Diencephalon (tissue), 2 donors: ENCODE measurements around a stretch of chr12.

GRCh38 chr12:32486227-32486592 is 86.9 kb downstream of the FGD4 start:
- RAMPAGE, long total RNA, result no peak

DNA sequence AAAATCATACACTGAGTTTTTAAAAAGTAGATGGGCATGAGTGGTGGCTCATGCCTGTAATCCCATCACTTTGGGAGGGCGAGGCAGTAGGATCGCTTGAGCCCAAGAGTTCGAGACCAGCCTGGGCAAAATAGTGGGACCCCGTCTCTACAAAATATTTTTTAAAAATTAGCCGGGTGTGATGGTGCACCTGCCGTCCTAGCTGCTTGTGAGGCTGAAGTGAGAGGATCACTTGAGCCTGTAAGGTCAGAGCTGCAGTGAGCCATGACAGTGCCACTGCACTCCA is 128.8 kb upstream of the DNM1L start:
- RAMPAGE, long total RNA, result no peak

DNA sequence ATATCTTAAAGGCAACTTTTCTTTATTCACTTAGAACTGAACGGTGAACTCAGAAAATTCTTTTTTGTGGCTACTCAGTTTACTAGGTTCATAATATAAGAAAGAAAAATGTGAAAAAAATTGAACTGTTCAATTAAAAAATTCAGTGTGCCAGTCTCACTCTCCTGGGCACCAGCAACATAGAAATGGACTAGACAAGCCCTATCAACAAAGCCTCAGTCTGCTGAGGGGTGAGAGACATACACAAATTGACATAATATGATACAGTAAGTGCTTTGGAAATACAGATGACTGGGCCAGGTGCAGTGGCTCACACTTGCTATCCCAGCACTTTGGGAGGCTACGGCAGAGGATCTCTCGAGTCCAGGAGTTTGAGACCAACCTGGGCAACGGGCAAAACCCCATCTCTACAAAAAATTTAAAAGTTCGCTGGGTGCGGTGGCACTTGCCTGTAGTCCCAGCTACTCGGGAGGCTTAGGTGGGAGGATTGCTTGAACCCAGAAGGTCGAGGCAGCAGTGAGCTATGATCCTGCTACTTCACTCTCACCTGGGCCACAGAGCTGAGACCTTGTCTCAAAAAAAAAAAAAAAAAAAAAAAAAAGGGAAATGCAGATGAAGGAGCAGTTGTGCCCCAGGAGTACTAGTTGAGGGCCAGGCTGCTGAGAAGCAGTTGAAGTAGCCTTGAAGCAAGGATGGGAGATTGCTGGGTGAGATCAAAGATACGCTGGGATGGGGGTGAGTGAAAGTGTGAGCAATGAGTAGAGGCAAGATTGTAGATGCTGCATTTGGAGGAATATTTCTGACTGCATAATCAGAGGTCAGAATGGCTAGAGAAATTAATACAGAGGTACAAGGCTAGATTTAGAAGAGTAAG is 93.6 kb upstream of the DNM1L start:
- RAMPAGE, long total RNA, result no peak

- RAMPAGE, long total RNA, result no peak
These were observed 92.8 kb upstream of the DNM1L start for GRCh38 chr12:32586191-32586782.

- RAMPAGE, long total RNA, result no peak
These were observed 33.5 kb upstream of the ALG10 start for GRCh38 chr12:33988777-33989130.

DNA sequence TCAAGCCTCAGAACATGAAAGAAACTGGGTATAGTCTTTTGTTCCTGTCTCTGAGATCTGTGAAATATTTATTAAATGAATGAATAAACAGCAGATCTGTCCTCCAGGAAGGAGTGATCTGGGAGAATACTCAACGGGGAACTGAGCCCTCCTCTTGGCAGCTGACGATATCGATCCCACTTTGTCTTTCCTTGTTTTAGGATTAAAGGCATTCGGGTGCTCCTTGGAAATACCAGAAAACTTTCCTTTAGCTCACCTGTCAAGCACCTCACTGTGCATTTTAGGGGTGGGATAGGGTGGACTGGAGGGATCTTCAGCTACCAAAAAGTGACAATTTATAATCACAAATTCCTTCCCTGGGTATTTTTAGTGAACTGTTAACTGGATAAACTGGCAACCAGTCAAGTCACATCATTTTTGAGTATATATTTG is 591 bp downstream of the ALG10 start:
- RAMPAGE, long total RNA, result no peak

GRCh38 chr12:34348074-34348609 is 325.8 kb downstream of the ALG10 start:
- RAMPAGE, long total RNA, result no peak

DNA sequence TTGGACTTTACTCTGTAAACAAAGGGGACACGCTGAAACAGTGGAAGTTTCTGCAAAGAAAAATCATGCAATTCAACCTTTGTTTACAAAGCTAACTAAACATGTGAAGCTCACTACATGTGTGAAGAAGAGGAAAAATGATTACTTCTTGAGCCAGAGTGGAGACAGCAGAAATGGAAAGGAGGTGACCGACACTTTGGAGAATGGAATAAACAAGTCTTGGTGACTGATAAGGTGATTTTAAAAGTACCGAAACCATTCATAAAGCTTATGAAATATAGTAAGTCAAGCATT is 13.1 kb downstream of the CPNE8 start:
- RAMPAGE, long total RNA, result no peak

GRCh38 chr12:38892591-38892857 is 12.9 kb downstream of the CPNE8 start:
- RAMPAGE, long total RNA, result no peak

- RAMPAGE, long total RNA, result no peak
These were observed 115.4 kb downstream of the KIF21A start for GRCh38 chr12:39327569-39327910.

GRCh38 chr12:39628764-39629251 is 2.8 kb downstream of the C12orf40 start:
- RAMPAGE, long total RNA, result no peak

DNA sequence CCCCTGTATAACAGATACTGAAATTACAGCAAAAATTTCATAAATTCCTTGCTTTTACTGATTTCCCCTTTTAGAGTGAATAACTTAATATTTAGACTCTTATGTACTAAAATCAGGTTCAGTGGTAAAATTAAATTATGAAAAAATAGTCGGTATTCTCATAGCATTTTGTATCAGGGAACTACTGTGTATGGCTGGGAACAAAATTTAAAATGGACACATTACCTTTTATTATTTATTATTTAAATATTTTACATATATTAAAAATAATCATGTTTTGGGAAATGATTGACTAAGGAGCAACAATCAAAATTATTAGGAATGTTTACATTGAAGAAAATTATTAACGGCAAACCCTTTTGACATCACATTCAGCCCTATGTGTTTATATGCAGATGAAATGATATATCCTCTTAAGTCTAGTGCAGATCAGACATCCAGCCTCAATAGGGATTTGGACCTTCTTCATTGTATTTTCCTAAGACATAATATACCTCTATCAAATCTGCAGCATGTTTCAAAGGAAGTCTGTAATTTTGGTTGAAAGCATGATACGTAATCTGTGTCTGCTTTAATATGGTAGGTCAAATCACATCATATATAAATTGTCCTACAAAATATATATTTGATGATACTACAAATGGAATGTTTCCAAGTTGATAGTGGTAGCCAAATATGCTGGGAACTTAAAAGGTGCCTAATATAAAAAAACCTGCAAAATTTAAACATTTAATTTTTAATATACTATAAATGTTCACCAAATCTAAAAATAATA is 130.9 kb downstream of the C12orf40 start:
- RAMPAGE, long total RNA, result no peak

DNA sequence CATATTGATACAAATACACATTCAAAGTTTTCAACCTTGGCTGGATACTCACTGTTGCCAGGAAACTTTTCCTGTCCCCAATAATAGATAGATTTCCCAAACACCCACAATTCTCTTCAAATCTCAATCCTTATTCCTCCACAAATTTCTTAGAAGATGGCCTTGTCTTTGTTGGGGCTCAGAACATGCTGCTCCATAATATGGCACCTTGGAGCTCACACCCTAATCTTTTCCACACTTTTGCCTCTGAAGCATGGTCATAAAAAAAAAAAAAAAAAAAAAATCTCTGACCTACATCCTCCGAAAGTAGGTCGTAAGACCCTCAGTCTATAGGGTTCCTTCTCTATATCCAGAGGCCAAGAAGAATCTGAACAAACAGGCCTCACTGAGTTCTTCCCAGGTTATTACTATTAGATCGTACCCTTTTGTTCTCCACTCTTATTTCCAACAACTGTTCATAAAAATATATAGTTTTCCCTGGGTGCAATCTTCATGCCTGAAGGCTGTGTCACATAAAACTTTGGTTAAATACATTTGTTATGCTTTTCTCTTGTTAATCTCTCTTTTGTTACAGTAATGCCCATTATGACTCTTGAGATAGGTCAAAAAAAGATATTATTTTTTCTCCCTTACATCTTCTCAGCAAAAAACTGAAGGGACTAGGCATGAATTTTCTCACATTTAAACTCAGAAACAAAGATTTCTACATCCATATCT is 207.8 kb downstream of the C12orf40 start:
- RAMPAGE, long total RNA, result no peak

- RAMPAGE, long total RNA, result no peak
These were observed 213.1 kb downstream of the C12orf40 start for GRCh38 chr12:39839073-39839581.

GRCh38 chr12:40016782-40017694 is 88.8 kb downstream of the SLC2A13 start:
- RAMPAGE, long total RNA, result no peak

DNA sequence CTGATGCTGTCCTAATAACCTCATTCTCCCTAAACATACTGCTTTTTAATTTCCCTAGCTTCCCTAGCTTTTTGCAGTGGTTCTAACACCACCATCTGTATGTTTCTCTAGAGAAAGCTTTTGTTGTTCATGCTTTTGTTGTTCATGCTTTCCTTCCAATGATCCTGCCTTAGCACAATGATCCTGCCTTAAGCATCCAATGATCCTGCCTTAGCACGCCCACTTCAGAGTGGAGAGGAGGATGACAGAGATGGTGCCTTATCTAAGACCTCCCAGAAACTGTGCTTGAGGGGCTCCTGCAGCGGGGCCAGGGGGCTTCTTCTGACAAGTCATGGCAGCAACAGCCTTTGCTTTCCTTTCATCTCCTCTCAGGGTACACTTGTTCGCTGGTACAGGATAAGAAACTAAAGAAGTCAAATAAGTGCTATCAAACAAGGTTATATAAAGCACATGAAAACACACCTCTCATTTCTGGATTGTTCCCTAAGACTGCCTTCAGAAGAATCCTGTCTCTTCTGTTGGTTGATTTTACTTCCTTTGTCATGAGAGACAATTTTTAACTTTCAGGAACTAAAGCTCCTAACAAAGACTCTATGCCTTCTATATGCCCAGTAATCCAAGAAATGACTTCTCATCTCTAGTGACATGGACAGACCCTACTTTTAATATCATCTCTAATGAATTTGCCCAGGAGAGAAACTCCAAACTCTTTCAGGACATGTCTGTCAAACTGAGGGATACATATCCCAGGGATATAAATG is 82.6 kb downstream of the SLC2A13 start:
- RAMPAGE, long total RNA, result no peak

DNA sequence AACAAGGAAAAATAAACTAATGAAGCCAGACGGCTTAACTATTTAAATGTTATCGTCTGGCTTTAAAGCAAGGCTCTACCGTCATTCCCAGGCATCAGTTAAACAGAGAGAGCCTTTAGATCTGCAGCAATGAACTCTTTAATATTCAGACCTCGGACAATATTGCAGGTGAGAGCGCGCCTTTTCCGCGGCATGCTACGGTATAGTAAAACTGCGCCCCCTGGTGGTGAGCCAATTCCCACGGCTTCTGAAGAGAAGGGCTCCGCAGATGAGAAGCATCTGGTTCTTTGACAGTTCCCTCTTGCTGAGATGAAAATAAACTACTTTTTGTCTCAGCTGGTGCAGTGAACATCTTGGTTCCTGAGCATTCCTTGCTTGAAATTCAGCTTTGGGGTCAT is 1.6 kb upstream of the SLC2A13 start:
- RAMPAGE, long total RNA, result no peak

- RAMPAGE, long total RNA, result no peak
These were observed 60.9 kb downstream of the GXYLT1 start for GRCh38 chr12:42083571-42084281.

- RAMPAGE, long total RNA, result no peak
These were observed 60.2 kb downstream of the GXYLT1 start for GRCh38 chr12:42084282-42084986.

DNA sequence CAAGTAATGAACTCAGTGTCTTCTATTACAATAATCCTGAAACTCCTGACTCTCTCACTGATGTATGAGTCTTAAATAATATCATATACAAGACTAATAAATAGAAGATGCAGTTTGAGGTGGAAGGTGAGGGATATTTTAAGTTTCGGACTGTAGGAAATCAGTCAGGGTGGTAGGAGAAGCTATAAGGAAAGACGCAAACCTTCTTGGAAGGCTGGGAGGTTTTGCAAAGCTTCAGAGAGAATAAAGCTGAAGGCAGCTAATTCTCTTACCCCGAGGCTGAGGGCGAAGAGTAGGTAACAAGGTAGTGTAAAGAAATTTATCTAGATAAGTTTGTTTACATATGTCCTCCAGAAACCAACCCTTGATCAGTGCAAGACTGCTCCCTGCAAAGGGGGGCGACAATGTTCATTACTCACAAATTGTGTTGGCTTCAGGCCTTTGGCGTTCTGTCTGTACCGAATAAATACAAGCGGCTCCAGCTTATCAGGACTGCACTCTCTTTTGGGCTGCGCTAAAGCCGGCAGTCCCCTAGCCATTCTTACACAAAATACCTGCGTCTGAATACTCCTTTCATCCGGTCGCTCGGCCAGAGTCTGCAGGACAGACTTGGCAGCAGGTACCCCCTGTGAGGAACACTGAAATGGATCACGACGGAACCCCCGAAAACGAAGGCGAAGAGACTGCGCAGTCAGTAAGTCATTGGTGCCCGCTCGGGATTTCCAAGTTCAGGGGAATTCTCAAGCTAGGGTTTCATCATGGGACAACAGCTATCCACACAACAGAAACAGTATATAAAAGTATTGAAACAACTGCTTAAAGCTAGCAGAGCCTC is 116.3 kb downstream of the PPHLN1 start:
- RAMPAGE, long total RNA, result no peak